ENCODE measurements around a stretch of chr10.

GRCh38 chr10:62048422-62049528, 147.3 kb downstream of the ARID5B start:
- RRBS: 0% methylated on average over 4 of the region's 25 CpGs

DNA sequence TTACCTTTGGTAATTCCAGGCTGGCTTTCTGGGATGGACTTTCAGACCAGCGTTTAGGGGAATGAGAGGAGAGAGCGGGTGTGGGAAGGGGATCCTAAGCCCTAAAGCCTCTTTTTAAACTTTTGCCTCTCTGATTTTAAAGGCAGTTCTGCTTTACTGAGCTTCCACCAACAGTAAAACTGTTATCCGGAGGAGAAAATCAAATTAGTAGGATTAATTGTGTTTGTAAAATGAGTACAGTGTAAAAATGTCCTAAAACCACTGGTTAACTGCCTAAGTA, 148.0 kb downstream of the ARID5B start:
- RRBS: no CpG with 5 or more reads among the region's 3 CpGs

DNA sequence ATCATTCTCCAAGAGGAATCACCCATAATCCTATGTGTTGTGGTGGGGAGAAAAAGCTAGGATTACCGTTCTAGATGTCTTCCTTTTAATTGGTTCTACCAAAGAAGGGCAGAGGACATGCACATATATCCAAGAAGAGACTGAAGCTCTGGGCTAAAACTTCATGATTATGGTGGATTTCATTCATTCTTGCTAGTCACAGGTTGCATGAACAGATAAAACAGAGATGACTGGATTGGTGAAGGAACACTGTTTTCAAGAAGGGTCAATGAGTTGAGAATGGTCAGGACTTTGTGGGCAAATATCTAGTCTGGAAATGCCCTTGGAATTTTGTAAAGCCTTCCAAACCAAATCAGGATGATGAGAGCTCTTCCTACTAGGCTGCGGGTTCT, 171.3 kb downstream of the ARID5B start:
- RRBS: no CpG with 5 or more reads among the region's 2 CpGs

- RRBS: no CpG with 5 or more reads among the region's 5 CpGs
Observed at GRCh38 chr10:62093653-62094391, 174.8 kb downstream of the RTKN2 start.

GRCh38 chr10:62244856-62245337, 23.7 kb downstream of the RTKN2 start:
- RRBS: no CpG with 5 or more reads among the region's 4 CpGs

- RRBS: no CpG with 5 or more reads among the region's 4 CpGs
Observed at GRCh38 chr10:62503090-62503557, 129.0 kb downstream of the ZNF365 start.

- RRBS: no CpG with 5 or more reads among the region's 2 CpGs
Observed at GRCh38 chr10:62528473-62528939, 154.3 kb downstream of the ZNF365 start.

GRCh38 chr10:62620641-62620967, 183.9 kb upstream of the ADO start:
- RRBS: no CpG with 5 or more reads among the region's 1 CpG

DNA sequence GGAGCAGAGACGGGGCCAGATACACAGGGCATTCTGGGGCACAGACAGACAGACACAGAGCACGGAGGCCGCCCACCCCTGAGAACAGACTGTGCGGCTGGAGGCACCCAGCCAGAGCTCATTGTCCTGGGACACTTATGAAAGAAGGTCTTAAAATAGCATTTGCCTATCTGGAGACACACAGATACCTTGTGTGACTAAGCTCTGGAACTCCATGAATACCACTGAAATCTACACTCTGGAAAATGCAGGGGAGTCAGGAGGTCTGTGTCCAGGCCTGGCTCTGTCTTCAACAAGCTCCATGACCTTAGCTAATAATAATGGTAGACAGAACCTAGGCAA, 41.3 kb upstream of the ADO start:
- RRBS: no CpG with 5 or more reads among the region's 4 CpGs

- RRBS: under 1% methylated on average over 10 of the region's 39 CpGs
Observed at GRCh38 chr10:62815608-62816239, 442 bp downstream of the EGR2 start.

DNA sequence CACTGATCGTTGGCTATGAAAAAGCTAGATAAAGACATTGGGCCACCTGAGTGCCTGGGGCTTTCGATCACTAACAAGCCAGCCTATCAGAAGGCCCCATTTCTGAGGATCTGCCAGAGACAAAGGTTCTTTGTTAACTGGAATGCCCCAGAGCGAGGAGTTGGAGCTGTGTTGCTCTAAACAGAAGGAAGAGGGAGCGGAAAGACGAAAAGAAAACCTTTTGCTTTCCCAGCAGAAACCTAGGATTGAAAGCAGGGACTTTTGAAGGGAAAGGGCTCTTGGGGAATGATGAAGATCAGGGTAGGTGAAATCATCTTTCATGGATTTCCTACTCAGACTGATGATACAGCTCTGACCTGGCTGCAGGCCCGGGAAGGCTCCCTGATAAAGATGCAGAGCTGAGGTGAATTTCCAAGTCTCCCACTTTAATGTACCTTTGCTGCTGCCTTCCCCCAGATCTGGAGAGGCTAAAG, 95.5 kb upstream of the EGR2 start:
- RRBS: no CpG with 5 or more reads among the region's 6 CpGs

DNA sequence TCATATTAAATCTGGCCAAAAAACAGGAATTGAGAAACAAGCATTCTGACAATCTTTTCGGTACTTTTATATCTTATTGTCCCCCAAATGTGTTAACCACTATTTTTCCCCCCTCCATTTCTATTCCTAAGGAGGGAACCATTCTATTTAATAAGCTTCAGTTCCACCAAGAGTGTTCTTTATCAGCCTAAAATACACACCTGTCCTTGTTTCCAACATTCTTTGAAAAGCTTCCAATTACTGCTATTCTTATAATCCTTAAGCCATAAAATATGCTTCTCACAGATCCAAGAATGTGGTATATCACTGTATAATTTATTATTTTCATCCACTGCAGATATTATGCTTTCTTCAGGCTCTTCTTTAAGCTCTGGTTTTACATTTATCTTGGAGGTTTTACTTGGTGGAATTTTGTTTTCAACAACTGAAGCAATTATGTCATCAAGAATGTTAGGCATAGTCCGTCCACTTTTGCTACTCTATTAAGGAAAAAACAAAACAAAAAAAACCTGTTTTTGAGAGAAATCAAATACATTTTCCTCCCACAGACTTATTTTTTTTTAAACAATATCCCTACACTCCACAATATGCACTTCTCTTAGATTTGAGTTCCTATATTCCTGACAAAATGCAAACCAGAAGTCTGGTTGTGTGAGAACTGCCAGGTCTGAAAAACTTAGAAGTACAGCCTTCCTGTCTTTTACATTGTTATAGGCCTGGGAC, 56.0 kb downstream of the NRBF2 start:
- RRBS: no CpG with 5 or more reads among the region's 2 CpGs

DNA sequence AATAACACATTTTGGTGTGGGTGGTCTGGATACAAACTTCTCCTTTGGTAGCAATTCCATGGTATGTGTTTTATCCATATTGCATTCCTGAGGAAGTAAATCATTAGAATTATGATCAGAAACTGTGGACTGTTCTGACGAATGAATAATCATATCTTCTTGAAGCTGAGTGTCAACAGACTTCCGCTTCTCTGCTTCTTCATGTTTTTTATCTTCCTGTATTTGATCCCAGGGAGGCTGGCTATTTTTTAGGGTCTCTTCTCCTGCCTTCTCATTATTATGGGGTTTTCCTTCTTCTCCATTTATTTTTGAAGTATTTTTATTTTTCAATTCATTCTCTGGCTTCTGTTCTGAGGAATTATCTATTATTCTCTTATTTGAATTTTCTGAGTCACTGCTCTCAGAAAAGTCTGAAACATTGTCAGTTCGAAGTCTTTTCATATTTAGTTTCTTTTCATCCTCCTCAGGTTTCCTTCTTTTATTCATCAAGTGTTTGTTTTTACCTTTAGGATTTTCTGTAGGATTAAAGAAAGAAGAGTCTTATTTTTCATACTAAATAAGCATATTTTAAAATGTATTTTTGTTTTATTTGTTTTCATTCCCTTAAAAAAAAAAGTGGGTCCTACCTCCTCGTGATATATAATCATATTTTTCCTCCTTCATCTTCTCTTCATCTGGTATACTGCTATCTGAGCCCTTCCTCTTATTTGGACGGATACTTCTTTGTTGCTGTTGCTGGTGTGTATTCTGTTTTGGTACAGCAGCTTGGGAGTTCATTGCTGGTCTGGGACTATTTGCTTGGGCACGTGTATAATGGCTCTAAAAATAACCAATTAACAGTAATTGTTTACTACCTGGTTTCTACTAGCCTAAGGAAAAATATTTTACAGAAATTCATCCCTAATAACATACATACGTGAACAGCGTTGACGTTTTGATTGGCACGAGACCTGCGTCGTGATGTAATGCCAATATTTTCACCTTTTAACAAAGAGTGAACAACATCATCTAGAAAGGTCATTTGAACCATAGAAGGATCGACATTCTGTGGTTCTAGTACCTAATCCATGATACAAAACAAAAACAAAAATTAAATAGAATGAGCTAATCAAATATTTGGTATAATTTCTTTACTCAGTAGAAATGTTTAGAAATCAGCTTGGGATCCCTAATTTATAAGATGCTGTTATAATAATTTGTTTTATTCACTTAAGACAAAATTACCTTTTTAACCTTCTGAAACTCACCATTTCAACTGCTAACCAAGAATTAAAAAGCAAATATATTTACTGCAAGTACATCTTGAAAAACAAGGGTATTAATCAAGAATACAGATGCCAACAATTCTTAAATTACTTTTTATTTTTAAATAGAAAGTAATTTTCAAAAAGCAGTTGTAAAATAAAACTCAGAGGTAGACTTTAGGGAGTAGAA, 82.0 kb downstream of the NRBF2 start:
- RRBS: no CpG with 5 or more reads among the region's 13 CpGs

GRCh38 chr10:63243923-63244615, 110.9 kb downstream of the NRBF2 start:
- RRBS: no CpG with 5 or more reads among the region's 4 CpGs

DNA sequence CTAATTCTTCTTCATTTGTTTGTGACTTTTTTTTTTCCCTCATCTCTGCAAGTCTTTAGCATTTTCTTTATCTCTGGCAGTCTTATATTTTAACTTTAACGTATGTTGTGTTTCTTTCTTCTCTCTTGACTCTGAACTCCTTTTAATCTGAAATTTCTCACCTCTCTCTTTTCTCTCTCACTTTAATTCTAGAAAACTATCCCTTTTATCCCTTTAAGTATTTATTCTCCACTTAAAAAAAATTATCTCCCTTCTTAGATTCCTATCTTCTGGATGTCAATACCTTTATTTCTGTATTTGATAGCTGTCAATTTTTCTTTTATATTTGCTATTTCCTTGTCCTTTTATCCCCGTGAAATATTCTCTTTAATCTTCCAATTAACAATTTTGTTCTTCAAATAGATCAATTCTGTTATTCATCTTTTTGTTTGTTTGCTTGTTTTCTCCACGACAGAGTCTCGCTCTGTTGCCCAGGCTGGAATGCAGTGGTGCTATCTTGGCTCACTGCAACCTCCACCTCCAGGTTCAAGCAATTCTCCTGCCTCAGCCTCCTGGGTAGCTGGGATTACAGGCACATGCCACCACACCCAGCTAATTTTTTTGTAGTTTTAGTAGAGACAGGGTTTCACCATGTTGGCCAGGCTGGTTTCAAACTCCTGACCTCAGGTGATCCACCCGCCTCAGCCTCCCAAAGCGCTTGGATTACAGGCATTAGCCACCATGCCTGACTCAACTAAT, 146.3 kb downstream of the JMJD1C start:
- RRBS: no CpG with 5 or more reads among the region's 6 CpGs

- RRBS: no CpG with 5 or more reads among the region's 6 CpGs
Observed at GRCh38 chr10:63366726-63367429, 98.9 kb downstream of the JMJD1C start.

DNA sequence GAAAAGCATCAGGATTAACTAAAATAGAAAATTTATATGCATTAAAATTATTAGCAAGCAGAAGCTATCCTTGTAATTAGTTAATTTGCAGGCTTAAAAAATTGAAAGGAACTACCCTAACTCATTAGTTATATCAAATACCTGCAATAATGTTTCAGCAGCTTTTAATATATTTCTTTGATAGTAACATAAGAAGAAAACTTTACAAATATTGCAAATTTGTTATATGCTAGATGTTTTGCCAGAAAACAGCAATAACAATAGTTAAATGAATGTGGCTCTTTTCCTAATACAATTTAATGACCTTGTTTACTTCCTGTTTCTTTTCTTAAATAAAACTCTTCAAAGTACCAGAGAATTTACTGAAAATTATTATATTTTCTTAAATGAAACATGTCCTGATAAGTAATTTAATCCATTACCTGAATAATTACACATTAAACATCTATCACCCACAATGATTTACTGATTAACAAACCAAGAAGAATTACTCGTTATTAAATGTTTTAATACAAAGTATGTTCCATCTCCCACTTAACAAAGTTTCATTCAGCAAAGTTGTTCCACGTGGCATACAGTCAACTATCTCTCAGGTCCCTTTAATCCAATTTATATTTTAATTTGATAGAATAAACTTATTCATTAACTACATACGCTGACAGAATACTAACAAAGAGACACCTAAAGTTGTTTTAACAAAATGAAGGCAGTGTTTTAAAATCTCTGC, 86.5 kb downstream of the JMJD1C start:
- RRBS: no CpG with 5 or more reads among the region's 3 CpGs

DNA sequence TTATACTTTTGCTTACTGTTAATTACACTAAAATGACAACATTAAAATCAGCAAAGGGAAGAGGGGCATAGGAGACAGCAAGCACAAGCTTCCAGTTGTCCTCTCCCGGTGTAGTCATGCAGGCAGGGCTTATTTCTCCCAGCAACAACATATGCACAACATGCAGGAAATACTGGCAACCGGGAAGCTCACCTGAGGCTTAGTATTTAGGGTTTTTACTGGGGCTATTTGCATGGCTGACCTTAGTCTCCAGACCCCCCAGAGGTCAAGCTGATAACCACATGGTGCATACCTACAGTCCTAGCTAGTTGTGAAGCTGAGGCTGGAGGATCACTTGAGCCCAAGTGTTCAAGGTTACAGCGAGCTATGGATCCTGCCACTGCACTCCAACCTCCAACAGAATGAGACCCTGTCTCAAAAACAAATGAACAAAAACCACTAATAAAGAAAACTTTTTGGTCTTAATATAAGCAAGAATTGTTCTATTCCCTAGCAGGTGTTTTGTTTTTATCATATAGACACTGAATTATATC, 12.8 kb upstream of the JMJD1C start:
- RRBS: 49% methylated on average over 2 of the region's 3 CpGs

- RRBS: no CpG with 5 or more reads among the region's 8 CpGs
Observed at GRCh38 chr10:63491580-63492353, 26.0 kb upstream of the JMJD1C start.

- RRBS: under 1% methylated on average over 12 of the region's 32 CpGs
Observed at GRCh38 chr10:63629923-63630406, 108.8 kb downstream of the REEP3 start.